Lung (tissue), 4 donors: ENCODE measurements around a stretch of chr12.

- PRO-cap: no peak
- RAMPAGE, long total RNA: no peak
- RRBS: no CpG with 5 or more reads among the region's 8 CpGs
Observed at GRCh38 chr12:12870292-12870878, 21.0 kb upstream of the GPRC5A start.

GRCh38 chr12:12885518-12885903 lies 5.9 kb upstream of the GPRC5A start:
- PRO-cap: no peak
- RAMPAGE, long total RNA: no peak
- RRBS: no CpG with 5 or more reads among the region's 9 CpGs

- PRO-cap: no peak
- RAMPAGE, long total RNA: no peak
- RRBS: 2% methylated on average over 30 of the region's 80 CpGs
Observed at GRCh38 chr12:13100957-13101931, 2.2 kb downstream of the GSG1 start.

DNA sequence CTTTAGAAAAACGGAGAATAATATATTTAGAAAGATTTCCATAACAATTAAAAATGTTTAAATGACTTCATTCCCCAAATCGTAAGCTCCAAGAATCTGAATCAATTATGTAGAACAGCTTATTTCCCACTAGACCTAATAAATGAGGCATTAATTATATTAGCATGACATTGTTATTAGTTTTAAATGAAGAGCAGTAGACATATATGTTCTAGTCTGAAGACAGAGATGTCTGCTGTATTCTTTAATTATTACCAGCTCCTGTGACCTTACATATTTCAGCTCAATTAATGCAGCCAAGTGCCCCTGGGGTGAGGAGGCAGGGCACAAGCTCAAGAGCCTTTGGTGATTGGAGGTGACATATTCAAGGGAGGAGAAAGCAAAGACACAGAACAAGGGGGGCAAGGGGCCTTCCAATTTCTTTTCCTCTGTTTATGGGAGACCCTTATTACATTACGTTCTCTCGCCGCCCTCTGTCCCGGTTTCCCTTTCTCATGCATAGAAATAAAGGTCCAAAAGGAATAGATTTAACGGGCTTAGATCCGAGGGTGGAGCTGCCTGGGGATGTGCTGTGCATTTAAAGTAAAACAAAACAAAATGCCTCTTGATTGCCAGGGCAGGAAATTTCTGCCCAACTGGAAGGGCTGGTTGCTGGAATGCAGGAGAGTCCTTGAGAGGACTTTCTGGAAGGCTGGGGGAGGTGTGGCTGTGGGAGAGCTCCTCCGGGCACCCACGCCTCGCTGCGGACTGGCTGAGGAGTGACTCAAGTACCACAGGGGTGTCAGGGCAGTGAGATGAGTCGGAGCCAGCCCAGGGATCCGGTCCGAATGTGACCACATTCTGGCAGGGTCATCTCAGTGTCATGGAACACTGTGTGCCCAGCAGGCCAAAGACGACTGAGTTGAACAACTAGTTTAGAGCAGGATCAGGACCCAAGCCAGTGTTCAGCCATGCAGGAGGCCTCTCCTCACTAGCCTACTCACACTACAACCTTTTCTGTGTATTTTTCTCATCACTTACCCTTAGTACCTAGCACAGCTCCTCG lies 32.0 kb upstream of the GSG1 start:
- PRO-cap: no peak
- RAMPAGE, long total RNA: no peak
- RRBS: 46% methylated on average over 6 of the region's 17 CpGs

- PRO-cap: no peak
- RAMPAGE, long total RNA: no peak
- RRBS: no CpG with 5 or more reads among the region's 2 CpGs
Observed at GRCh38 chr12:13195773-13196307, 686 bp upstream of the EMP1 start.

DNA sequence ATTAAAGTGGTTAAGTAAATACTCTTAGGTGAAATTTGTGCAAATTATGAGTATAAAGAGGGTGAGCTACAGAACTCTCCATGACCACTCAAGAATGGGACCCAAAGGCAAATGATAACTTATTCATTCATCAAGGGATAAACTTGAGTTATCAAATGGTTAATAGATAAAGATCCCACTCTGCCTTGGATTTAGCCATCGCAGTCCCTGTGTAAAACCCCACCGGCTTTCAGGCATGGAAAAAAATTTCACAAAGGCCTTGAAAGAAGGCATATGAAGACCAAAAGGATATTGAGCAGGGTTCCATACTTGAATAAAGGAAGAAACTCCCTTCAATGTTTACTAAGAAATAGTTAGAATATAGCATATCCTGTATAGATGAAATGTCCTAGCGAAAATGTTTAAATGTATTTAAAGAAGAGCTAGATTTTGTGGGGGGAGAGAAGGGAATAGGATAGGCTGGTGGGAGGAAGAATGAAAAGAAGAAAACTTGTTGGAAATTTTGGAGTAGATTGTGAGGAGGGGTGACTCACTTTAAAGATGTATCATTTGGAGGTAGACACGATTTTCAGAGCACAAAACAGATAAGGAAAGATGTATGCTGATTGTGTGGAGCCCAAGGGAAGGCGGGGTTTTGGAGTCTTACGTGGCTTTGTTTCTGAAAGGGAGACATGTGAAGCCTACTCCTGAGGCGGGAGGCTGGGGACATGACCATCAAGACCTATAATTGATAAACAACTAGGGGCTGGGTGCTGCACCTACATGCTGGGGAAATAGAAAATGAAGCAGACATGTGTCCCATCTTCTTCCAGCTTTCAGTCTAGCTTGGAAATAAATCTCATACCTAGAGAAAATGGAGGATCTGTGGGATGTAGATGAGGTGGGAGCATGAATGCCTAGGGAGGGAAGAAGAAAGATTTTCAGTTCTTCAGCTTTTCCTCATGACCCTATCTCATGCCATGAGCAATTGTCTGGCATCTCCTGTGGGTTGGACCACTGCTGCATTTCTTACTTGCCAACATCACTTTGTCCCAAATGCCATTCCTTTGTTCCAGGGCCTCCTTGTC lies 21.8 kb downstream of the EMP1 start:
- PRO-cap: no peak
- RAMPAGE, long total RNA: no peak
- RRBS: no CpG with 5 or more reads among the region's 7 CpGs

DNA sequence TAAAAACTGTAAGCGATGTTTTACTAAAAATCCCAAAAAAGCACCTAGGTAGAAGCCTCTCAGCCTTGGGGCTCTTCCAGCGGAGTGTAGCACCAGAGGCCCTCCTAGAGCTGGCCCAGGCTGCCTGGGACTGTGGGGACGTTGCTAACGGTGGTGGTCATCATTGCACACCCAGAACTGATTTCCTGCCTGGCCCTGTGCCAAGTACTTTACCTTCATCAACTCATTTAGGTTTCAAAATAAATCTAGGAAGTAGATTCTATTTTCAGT lies 59.8 kb downstream of the EMP1 start:
- PRO-cap: no peak
- RAMPAGE, long total RNA: no peak
- RRBS: no CpG with 5 or more reads among the region's 4 CpGs

GRCh38 chr12:14157000-14157927 lies 175.9 kb upstream of the GRIN2B start:
- PRO-cap: no peak
- RAMPAGE, long total RNA: no peak
- RRBS: no CpG with 5 or more reads among the region's 3 CpGs

GRCh38 chr12:14273920-14274364 lies 91.5 kb upstream of the ATF7IP start:
- PRO-cap: no peak
- RAMPAGE, long total RNA: no peak
- RRBS: no CpG with 5 or more reads among the region's 6 CpGs

- PRO-cap: no peak
- RAMPAGE, long total RNA: no peak
- RRBS: no CpG with 5 or more reads among the region's 2 CpGs
Observed at GRCh38 chr12:14384909-14385646, 19.6 kb downstream of the ATF7IP start.

DNA sequence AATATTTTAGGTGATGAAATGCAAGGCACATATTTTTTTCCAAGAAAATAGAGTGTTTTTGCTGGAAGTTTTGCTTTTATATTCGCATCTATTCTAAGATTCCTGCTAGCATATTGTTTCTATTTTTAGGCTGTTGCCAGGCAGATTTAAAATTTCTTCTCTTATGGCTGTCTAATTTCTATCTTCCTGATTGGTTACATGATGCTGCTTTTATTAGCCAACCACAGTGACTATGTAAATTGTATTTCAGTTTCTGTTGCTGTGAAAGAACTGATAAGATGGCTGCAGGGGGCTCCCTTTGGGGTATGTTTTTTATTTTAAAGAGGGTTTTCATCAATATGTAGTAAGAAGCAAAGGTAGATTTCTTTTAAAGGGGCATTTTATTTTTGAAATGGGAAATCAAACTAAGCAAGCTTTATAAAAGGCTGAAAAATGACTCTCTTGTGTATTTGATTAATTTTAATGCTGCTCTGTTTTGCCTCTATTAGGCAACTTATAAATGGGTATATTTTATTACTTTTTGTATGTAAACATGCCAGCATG lies 42.8 kb downstream of the ATF7IP start:
- PRO-cap: no peak
- RAMPAGE, long total RNA: no peak
- RRBS: no CpG with 5 or more reads among the region's 1 CpG

GRCh38 chr12:14561051-14561463 lies 6.6 kb downstream of the PLBD1 start:
- PRO-cap: no peak
- RAMPAGE, long total RNA: no peak
- RRBS: no CpG with 5 or more reads among the region's 3 CpGs

- PRO-cap: no peak
- RAMPAGE, long total RNA: no peak
- RRBS: no CpG with 5 or more reads among the region's 2 CpGs
Observed at GRCh38 chr12:14652445-14652708, 44.0 kb downstream of the GUCY2C start.

- PRO-cap: no peak
- RAMPAGE, long total RNA: no peak
- RRBS: no CpG with 5 or more reads among the region's 18 CpGs
Observed at GRCh38 chr12:14665857-14666363, 30.5 kb downstream of the GUCY2C start.

DNA sequence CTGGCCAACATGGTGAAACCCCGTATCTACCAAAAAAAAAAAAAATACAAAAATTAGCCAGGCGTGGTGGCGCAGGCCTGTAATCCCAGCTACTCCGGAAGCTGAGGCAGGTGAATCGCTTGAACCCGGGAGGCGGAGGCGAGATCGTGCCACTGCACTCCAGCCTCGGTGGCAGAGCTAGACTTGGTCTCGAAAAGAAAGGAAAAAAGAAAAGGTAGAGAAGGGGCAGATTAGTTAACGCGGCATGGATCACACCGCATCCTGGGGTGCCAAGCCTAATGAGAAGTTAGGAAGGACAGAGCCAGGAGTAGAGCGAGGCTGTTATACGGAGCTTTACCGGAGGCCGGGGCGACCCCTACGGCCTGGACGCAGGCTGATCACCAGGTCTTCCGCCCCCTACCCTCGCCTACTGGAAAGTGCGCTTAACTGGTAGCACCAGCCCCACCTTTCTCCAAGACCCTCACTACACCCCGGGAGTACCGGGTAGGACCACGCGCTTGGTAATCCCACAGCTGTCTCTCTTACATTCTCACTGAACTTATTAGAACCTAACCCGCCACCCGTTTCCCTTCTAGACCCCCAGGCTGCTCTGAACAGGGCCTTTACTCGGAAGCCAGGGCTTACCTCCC lies 1.5 kb downstream of the H4C16 start:
- PRO-cap: no peak
- RAMPAGE, long total RNA: no peak
- RRBS: no CpG with 5 or more reads among the region's 31 CpGs

DNA sequence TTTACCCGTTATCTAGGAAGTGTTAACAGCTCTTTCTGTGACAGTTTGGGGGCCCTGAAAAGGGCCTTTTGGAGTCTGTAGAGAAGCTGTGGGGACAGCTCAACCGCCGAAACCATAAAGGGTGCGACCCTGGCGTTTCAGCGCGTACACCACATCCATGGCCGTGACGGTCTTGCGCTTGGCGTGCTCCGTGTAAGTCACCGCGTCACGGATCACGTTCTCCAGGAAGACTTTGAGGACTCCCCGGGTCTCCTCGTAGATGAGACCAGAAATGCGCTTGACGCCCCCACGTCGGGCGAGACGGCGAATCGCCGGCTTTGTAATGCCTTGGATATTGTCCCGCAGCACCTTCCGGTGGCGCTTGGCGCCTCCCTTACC lies 268 bp downstream of the H4C16 start:
- PRO-cap: no peak
- RAMPAGE, long total RNA: no peak
- RRBS: under 1% methylated on average over 11 of the region's 31 CpGs

DNA sequence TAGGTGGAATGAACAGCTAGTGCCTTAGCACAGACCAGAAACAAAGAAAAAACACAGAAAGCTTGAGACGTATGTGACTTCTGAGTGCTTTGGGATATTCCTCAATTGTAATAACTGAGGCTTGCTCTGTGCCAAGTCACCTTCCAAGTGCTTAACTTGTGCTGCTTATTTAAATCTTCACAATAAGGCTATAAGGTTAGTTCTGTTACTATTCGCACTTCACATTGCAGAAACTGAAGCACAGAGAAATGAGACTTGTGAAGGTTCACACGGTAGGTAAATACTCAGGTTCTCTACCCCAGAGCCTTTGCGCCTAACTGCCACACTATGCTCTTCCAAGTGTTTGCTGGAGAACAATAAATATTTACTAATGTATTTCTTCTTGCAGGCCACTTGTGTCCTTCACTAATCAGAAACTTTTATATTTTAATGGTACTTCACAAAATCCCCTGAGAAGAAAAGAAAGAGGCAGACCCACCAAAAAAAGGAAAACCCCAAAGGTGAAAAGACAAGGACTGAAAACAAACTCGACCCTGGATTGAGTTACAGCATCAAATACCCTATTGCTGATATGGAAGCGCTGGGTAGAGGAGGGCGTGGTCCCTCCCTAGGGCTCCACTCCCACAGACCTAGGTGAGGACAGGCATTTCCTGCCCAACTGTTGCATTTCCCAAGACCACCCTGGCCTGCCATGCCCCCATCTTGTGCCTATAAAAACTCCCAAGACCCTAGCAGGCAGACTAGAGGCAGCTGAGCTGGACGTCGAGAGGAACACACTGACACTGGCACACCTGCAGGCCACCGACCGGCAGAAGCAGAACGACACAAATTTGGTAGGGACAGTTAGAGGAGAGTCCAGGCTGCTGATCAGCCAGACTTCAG lies 18.2 kb upstream of the MGP start:
- PRO-cap: no peak
- RAMPAGE, long total RNA: no peak
- RRBS: no CpG with 5 or more reads among the region's 12 CpGs

DNA sequence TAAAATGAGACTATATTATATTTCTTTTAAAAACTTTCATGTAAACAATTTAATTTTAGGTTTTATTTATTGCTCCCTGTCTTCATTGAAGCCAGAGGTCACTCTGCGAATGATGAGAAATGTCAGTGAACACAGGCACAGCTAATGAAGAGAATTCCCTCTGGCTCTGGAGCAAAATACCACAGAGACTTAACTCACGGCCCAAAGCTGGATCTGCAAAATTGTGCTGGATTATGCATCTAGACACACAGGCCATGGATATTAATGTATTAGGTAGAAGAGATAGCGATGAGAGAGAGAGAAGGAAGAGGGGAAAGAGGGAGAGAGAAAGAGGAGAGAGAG lies 3.9 kb downstream of the ARHGDIB start:
- PRO-cap: no peak
- RAMPAGE, long total RNA: no peak
- RRBS: no CpG with 5 or more reads among the region's 3 CpGs

- PRO-cap: no peak
- RAMPAGE, long total RNA: no peak
- RRBS: no CpG with 5 or more reads among the region's 8 CpGs
Observed at GRCh38 chr12:14958718-14959128, 2.7 kb downstream of the ARHGDIB start.

- PRO-cap: no peak
- RAMPAGE, long total RNA: no peak
- RRBS: no CpG with 5 or more reads among the region's 2 CpGs
Observed at GRCh38 chr12:15169199-15169915, 51.9 kb downstream of the RERG start.